ENCODE measurements around the genes SMARCB1 and CRYBB2.

DNA sequence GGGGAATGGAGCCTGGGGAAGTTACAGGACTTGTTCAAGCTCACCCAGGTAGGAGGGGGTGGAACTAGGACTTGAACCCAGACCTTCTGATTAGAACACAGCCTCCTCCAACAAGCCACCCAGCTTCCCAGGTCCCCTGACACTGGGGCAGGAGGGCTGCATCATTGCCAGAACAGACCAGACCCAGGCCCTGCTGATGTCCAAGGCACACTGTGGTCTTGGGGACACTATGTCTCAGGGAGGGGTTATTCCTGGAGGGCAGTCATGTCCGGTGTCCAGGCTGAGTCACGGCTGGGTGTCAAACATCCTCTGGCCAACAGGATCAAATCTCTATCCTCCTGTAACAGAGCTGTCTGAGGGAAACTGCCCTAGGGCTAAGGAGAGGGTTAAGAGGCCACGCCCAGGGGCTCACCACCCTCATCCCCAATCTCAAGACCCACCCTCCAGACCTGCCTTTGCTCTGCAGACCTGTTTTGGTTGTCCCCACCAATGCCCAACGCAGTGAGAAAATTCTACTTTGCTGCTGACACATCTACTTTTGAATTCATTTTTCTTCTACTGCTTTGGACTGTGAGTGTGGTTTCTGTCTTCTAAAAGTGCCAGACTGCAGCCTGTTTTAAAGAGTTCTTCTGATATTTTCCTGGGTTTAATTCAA lies 8.0 kb downstream of the ZNF70 start:
- CAGE, long polyA plus RNA: no peak
- RRBS: no CpG with 5 or more reads among the region's 4 CpGs

DNA sequence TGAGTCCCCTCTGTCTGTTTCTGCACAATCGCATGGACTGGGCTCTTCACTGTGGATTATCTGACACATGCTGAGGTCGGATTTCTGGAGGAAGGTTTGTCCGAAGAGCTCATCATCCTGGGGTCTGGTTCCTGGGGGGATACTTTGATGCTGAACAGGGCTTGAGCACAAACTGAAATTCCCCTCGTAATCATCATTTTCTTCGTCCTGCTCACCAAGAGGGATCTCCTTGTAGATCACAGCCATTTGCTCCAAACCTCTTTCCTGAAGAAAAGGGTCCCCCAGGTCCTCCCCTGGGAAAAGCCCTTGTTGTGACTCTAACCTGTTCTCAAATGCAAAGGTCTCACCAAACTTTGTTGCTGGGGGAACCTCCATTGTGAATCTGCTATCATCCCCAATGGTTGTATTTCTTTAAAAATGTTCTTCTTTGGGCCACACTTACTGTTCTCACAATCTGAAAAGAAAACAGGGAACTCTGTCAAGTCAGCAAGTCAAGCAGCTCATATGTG lies 6.1 kb downstream of the ZNF70 start:
- CAGE, long polyA plus RNA: no peak
- RRBS: no CpG with 5 or more reads among the region's 5 CpGs

DNA sequence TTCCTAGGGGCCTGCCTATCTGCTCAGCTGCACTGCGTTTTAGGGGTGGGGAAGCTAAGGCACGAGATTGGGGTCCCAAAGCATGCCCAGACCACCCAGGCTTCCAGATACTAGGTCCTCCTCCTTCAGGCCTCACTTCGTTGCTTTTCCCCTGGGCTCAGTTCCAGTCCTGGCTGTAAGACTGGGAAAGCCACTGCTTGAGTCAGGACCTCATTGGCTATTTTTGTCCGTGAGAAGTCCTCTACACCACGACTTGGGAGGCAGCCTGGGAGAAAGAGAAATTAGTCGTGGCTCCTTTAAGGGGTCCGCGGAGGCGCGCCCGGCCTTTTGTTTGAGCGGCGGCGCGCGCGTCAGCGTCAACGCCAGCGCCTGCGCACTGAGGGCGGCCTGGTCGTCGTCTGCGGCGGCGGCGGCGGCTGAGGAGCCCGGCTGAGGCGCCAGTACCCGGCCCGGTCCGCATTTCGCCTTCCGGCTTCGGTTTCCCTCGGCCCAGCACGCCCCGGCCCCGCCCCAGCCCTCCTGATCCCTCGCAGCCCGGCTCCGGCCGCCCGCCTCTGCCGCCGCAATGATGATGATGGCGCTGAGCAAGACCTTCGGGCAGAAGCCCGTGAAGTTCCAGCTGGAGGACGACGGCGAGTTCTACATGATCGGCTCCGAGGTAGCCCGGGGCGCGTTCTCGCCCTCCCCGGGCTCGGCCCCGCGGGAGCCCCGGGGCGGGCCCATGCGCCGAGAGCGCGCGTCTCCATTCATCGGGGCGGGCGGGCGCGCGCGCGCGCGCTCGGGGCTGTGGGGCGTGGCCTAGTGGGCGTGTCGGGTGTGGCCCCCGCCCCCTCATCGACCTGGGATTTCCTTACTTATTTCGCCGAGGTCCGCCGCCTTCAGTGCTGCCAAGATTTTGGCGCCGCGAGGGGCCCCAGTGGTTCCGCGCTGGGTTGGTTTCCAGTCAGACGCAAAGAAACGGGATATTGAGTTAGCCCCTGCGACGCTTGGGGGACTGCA lies at the start of gene SMARCB1:
SMARCB1 (plus strand) TSS at position 362 of the 999 bp plus-strand sequence.
- CAGE, long polyA plus RNA: start-site peak on the plus strand centred at position 379 of the sequence, 55 bp wide, 178 and 124 reads in 2 replicates
- RRBS: 2% methylated on average over 19 of the region's 100 CpGs

- CAGE, long polyA plus RNA: no peak
- RRBS: no CpG with 5 or more reads among the region's 6 CpGs
Measured at GRCh38 chr22:23800327-23800715, 13.6 kb downstream of the SMARCB1 start.

- CAGE, long polyA plus RNA: no peak
- RRBS: 77% methylated on average over 2 of the region's 16 CpGs
Measured at GRCh38 chr22:23833907-23834655, 4.7 kb downstream of the DERL3 start.

GRCh38 chr22:23837845-23838376 lies 895 bp downstream of the DERL3 start:
- CAGE, long polyA plus RNA: no peak
- RRBS: no CpG with 5 or more reads among the region's 15 CpGs

DNA sequence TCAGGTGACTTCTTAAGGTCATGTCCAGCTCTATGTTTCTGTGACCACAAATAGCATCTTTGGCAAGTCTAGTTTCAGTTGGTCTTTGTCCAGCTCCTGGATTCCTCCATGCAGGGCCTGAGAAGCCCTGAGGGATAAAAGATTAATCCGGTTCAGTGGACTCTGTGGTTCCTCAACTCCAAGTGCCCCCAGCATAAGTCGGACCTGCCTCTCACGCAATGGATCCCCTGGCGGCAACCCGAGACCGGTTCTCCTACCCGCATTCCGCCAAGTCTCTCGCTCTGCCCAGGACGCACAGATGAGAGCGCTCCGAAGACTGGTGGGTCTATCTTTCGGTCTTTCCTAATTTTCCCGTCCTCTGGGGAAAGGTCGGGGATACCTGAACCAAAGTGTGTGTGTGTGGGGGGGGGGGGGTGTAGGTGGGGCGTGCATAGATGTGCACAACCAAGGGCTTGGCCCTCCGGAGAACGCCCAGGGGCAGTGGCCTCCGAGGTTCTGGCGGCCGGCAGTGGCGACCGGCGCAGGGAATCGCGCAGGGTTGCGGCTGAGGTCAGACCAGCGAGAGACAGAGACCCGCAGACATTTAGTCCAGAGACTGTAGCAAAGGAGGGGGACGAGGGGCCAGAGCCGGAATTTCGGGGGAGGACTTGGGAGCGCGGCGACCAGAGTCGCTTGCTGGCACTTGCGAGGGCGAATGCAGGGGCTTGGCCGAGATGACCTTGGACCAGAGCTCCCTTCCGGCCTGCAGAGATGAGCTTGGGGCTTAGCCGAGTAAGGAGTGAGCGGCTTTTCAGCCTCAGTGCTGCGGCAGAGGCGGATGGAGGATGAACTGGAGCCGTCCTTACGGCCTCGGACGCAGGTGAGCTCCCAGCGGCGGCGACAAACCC lies 759 bp upstream of the SLC2A11 start:
- CAGE, long polyA plus RNA: no peak
- RRBS: 7% methylated on average over 22 of the region's 51 CpGs

DNA sequence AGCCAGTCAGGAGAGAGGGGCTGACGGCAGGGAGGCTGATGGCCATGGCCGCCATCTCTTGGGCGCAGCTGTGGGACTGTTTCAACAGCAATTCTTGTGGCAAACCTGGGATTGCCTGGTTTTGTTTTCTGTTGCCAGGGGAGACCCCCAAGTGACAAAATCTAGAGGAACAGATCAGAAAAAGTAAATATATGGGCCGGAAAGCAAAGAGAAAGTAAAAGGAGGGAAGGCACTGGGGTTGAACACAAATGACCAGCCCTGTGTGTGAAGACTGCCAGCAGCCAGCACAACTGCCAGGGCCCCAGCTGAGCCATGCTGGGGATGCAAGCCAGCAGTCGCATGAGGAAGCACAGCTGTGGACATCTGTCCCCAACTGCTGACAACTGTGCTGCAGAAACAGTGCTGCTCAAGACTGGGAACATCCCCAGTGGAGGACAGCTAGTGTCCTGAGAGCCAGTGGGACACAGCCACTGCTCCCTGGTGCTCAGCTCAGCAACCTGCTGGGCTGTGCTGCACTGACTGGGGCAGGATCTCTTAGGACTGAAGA lies 10.6 kb downstream of the MIF start:
- CAGE, long polyA plus RNA: no peak
- RRBS: no CpG with 5 or more reads among the region's 5 CpGs

DNA sequence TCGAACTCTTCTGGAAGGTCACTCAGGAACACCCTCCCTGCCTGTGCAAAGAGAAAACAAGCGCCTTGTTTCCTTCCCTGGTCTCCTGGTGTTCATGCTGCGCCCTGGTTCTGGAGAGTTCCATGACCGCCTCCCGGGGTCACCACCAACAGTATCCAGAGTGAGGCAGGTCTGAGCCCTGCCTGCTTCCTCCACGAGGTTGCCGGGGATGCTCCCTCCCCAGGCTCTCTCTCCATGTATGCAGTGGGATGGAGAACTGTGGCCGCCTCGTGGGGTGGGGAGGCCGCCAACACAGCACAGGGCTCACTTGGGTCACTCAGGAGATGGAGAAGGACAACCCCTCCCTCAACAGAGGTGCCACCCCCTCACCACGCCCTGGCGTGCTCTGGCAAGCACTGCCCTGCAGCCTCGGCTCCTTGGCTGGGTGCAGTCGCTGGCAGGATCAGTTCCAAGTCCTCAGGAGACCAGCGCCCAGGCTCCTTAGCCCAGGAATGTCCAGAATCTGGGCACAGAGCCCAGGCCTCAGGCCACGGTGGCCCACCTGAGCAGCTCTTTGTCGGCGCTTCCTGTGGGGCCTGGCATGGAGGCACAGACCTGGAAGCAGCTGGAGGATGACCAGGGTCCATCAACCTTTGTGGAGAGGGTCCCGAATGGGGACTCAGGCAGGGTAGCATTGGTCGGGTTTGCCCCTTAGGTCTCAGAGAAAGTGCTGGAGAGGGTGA lies 7.9 kb downstream of the SUSD2 start:
- CAGE, long polyA plus RNA: no peak
- RRBS: 60% methylated on average over 3 of the region's 20 CpGs

DNA sequence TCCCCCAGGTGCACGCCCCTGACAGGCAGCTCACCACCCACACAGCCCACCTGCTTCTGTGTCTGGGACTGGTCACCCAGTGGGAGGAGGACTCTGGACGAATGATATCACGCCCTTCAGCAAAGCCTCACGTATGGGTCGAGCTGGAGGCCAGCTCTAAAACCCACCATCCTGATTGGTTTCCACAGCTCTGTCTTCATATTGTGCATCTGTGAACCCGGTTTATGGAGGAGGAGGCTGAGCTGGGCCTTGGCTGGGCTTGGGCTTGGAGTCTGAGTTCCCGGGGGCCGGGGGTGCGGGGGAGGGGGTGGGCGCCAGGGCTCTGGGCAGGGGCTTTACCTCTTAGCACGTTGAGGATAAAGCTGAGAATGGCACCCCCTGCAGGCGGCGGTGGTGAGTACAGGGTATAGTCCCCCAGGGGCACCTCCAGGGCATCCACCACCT lies 13.8 kb downstream of the GGT5 start:
- CAGE, long polyA plus RNA: no peak
- RRBS: 25% methylated on average over 2 of the region's 13 CpGs

- CAGE, long polyA plus RNA: no peak
- RRBS: no CpG with 5 or more reads among the region's 21 CpGs
Measured at GRCh38 chr22:24321411-24322195, 51.0 kb downstream of the SPECC1L start.

DNA sequence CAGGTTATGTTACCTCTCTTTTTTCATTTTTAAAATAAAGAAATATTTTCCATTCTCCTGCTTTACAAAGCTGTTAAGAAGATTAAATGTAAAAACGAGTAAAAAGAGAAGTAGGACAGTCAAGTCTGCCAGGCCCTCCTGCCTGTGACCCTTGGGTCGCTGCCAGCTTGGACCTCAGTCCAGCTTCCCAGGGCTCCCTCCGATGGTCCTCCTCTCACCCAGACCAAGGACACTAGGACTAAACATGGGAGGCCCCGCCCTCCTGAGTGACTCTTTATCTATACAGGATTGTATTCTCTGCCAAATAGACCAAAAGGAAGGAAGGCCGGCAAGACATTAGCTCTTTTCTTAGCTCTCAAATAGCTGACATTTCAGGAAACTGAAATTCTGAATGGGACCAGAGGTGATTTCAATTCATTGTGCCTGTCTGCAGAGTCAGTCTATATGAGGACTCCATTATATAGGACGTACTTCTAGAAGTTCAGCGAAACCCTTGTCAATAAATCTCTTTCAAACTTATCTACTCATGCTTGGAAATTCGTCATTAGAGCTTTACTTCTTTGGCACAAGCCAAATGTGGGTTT lies 28.4 kb downstream of the ADORA2A start:
- CAGE, long polyA plus RNA: no peak
- RRBS: no CpG with 5 or more reads among the region's 8 CpGs

- CAGE, long polyA plus RNA: no peak
- RRBS: 86% methylated on average over 2 of the region's 16 CpGs
Measured at GRCh38 chr22:24585781-24586203, 7.1 kb downstream of the LRRC75B start.

DNA sequence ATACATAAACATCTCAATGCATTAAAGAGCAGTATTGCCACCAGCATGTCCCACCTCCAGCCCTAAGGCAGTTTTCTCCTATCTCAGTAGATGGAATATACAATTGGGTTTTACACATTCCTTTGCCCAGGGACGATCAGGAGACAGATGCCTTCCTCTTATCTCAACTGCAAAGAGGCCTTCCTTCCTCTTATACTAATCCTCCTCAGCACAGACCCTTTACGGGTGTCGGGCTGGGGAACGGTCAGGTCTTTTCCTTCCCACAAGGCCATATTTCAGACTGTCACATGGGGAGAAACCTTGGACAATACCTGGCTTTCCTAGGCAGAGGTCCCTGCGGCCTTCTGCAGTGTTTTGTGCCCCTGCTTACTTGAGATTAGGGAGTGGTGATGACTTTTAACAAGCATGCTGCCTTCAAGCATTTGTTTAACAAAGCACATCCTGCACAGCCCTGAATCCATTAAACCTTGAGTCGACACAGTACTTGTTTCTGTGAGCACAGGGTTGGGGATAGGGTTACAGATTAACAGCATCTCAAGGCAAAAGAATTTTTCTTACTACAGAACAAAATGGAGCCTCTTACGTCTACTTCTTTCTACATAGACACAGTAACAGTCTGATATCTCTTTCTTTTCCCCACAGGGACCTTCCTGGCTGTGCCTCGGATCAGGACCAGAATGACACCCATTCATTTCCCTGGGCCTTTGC lies 27.9 kb downstream of the GGT1 start:
- CAGE, long polyA plus RNA: no peak
- RRBS: no CpG with 5 or more reads among the region's 8 CpGs

DNA sequence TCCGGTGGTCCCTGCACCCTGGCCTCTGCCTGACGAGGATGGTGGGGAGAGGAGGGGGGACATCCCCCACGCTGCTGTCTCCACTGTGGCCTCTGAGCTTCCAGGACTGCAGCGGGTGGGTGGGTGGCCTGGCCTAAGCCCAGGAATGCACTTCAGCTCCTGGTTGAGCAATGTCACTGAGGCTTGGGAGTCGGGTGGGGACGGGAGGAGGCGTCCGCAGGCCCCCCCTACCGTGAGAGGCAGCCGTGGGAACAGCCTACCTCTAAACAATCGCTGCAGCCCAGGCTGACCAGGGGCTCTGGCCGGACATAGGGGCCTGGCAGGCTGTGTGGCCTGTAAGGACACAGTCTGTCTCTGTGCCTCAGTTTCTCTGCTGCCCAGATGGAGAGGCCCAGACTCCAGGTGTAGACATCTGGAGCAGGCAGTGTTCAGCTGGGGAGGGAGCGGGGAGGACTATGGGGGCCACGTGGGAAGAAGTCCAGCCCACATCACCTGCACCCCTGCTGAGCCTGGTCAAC lies 28.5 kb downstream of the GGT1 start:
- CAGE, long polyA plus RNA: no peak
- RRBS: no CpG with 5 or more reads among the region's 14 CpGs

DNA sequence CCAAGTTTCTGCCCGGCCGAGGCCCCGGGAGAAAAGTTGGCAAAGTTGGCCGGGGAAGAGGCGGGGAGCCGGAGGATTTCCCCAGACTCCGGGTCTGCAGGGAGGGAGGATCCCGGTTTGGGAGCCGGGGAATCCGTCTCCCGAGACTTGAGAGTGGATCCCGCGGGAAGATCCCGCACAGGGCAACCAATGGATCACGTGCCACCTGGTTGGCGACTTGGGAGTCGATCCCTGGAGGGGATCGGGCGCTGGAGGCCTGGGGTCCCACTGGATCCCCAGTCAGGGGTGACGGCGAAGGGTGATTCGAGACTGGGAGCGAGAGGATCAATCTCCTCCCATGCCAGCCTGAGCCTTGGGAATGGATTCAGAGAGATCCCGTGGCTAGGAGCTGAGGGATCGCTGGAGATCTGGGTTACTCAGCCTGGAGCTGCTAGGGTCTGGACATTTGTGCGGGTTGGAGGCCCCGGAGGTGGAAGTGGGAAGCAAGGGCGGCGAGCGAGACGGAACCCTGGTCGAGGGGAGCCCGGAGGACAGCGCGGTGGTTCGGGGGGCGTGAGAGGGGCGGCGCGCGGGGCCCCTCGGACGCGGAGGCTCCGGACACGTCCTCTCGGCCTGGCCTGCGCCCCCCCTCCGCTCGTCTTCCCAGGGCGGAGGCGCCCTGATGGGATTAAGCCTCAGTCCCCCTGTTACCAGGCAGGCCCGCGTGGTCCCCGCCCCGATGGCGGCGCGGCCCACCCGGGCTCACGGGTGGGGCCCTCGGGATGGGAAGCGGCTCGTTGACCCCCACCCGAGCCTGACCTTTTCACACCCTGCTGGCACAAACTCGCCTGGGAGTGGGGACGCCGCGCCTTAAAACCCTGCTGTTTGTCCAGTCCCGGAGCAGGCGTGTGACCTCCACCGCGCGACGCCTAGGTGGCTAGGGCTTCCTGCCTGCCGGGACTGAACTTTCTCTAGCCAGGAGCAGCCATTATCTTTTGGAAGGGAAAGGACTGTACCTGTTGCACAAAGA lies 659 bp downstream of the KIAA1671 start:
- CAGE, long polyA plus RNA: no peak
- RRBS: 6% methylated on average over 27 of the region's 76 CpGs

GRCh38 chr22:25052026-25052817 lies 99.7 kb downstream of the KIAA1671 start:
- CAGE, long polyA plus RNA: no peak
- RRBS: no CpG with 5 or more reads among the region's 12 CpGs

DNA sequence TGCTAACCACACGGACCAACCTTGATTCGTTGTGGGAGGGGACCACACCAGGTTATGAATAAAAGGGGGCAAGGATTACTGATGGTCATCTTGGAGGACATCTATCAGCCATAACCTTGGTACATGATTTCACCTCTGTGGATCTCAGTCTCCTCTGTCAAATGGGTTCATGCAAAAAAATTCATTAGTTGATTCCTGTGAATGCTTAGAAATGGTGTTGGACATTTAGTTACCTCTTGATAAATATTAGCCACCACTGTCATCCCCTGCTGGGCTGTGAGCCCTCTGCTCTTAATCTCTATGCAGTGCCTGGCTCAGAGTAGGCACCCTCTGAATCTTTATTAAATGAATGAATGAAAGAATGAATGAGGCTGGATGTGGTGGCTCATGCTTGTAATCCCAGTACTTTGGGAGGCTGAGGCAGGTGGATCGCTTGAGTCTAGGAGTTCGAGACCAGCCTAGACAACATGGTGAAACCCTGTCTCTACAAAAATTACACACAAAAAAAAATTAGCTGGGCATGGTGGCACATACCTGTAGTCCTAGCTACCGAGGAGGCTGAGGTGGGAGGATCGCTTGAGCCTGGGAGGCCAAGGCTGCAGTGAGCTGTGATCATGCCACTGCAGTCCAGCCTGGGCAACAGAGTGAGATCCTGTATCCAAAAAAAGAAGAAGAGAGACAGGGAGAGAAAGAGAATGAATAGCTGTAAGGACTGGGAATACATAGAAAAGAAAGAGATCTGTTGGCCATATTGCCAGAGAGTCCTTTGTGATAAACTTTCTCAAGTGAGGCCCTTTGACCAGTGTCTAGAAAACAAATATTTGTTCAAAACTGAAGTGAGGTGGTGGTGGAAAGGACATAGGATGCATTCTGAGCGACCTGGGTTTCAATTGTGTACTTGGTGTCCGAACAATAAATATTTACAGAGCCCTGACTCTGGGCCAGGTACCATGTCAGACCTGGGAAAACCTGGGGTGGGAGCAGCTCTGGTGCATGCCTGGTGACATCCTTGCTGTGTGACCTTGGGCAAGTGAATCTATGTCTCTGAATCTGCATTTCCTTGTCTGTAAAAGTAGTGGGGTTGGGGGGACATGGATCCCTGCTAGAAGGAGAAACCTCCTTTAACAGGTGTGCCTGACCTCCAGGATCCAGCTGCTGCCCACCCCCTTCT lies 89.8 kb upstream of the CRYBB3 start:
- CAGE, long polyA plus RNA: no peak
- RRBS: no CpG with 5 or more reads among the region's 8 CpGs

- CAGE, long polyA plus RNA: no peak
- RRBS: no CpG with 5 or more reads among the region's 8 CpGs
Measured at GRCh38 chr22:25219537-25219891, at the start of gene CRYBB2. TSS of gene CRYBB2 (plus strand) at chr22:25219639.

DNA sequence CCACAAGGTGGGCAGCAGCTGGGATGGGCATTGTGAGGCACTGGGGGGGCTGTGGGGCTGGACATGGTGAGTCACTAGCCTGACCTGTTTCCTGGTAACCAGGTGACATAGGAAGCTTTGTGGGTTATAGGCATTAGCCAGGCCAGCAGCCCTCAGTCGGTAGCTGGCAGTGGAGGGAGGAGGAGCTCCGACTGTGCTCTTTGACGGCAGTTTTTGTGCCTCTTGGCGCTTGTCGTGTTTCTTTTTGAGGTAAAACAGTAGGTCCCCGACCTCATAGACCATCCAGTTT lies 107.6 kb downstream of the CRYBB2 start:
- CAGE, long polyA plus RNA: no peak
- RRBS: no CpG with 5 or more reads among the region's 6 CpGs